ENCODE measurements around a stretch of chr18.

DNA sequence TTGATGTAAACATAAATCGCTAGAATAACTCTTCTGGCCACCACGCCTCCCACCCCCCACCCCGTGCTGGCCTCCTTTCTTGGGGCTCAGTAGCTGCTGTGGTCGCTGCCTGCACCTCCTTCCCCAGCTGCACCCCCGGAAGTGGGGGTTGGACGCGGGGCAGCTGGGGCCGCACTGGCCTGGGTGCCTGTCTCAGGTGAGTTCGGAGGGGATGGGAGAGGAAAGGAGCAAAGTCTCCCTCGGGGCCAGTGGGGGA, 8.3 kb downstream of the MBP start:
- PRO-cap, 2 experiments, result no peak in any of the 2 experiments

DNA sequence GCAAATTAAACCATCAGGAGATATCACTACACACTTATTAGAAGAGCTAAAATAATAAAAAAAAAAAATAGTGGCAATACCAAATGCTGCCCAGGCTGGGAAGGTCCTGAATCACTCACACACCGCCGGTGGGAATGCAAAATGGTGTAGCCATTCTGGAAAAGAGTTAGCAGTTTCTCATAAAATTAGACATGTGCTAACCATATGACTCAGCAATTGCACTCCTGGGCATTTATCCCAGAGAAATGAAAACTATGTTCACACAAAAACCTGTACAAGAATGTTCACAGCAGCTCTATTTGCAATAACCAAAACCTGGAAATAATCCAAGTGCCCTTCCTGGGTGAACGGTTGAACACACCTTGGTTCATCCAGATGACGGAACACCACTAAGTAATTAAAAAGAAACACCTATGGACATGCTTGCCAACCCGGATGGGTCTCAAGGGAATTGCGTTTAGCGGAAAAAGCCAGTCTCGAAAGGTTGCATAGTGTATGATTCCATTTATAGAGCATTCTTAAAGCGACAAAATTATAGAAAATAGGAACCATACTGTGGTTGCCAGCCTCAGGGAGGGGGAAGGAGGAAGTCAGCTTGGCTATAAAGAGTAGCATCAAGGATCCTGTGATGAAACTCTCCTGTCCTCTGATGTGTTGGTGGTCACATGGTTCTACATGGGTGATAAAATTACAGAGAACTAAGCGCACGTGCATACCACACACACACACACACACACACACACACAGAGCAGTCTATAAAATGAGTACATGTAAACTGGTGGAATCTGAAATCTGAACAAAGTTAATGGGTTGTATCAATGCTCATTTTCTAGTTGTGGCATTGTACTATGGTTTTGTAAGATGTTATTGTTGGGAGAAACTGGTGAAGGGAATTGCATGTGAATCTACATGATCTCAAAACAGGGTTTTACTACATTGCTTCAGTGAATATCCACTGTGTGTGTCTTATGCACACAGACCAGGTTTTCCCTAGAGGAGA, 4.5 kb downstream of the MBP start:
- PRO-cap, 2 experiments, result peak in 1 of 2 experiments; most common plus-strand start position 440 of the sequence (in 1); most common minus-strand start position 136 of the sequence (in 1)

DNA sequence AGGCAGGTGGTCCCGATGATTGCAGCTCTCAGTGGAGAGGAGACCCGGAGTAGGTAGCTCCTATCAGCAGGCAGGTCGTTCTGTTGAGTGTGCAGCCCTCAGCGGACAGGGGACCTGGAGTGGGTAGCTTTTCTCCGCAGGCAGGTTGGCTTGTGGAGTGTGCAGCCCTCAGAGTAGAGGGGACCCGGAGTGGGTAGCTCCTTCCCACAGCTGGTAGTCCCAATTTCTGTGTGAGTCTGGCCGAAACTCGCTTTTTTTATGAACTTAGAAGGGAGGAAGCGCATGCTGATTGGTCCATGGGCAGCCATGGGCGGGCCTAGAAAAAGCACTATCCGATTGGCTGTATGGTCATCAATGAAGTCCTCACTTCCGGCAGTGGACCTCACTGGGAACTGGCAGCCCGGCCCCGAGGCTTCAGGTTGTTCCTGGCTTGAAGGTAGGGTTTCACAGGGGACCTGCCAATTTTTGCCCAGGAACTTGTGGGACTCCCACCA, 98.2 kb downstream of the ATP9B start:
- PRO-cap, 2 experiments, result no peak in any of the 2 experiments

GRCh38 chr18:79245350-79246107, 150.2 kb upstream of the NFATC1 start:
- PRO-cap, 2 experiments, result peak in 1 of 2 experiments; most common minus-strand start chr18:79245968 (in 1)

- PRO-cap, 2 experiments, result no peak in any of the 2 experiments
Measured at GRCh38 chr18:79343612-79344489, 51.9 kb upstream of the NFATC1 start.

- PRO-cap, 2 experiments, result no peak in any of the 2 experiments
Measured at GRCh38 chr18:79409708-79410218, 14.0 kb downstream of the NFATC1 start.

DNA sequence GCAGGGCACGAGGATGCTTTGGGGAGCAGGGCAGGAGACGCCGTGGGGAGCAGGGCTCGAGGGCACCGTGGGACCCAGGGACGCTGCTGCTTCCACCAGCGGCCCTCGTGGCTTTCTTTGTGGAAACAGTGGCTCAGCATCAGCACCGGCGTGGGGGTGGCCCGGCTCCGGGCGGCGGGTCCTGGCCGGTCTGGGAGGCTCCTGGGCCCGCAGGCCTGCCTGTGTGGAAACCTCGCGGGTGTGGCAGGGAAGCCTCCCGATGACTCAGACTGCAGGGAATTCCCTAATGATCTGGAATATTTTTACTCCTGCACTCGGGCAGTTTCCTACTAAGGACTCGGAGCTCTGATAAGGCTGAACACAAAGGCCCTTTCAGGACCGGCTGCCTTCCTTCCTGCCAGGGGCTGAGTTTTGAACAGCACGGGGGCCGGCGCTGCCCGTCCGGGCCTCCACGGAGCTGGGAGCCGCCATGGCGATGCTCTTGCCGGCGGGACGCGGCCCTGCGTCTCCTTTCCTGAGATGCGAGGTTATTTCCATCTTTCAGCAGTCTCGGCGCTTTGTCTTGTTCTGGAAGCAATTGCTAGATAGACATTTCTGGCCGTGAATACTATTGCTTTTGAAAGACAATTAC, 62.7 kb downstream of the NFATC1 start:
- PRO-cap, 2 experiments, result no peak in any of the 2 experiments

- PRO-cap, 2 experiments, result no peak in any of the 2 experiments
Measured at GRCh38 chr18:79459255-79459867, 63.6 kb downstream of the NFATC1 start.

- PRO-cap, 2 experiments, result no peak in any of the 2 experiments
Measured at GRCh38 chr18:79471623-79471983, 75.9 kb downstream of the NFATC1 start.

GRCh38 chr18:79733752-79734551, 54.3 kb downstream of the CTDP1 start:
- PRO-cap, 2 experiments, result no peak in any of the 2 experiments

- PRO-cap, 2 experiments, result no peak in any of the 2 experiments
Measured at GRCh38 chr18:79744741-79745068, 53.0 kb upstream of the KCNG2 start.

GRCh38 chr18:79751312-79751593, 46.5 kb upstream of the KCNG2 start:
- PRO-cap, 2 experiments, result no peak in any of the 2 experiments

- PRO-cap, 2 experiments, result no peak in any of the 2 experiments
Measured at GRCh38 chr18:79798969-79799296, 1.2 kb downstream of the KCNG2 start.

GRCh38 chr18:79912328-79913637, 38.7 kb downstream of the SLC66A2 start:
- PRO-cap, 2 experiments, result no peak in any of the 2 experiments

DNA sequence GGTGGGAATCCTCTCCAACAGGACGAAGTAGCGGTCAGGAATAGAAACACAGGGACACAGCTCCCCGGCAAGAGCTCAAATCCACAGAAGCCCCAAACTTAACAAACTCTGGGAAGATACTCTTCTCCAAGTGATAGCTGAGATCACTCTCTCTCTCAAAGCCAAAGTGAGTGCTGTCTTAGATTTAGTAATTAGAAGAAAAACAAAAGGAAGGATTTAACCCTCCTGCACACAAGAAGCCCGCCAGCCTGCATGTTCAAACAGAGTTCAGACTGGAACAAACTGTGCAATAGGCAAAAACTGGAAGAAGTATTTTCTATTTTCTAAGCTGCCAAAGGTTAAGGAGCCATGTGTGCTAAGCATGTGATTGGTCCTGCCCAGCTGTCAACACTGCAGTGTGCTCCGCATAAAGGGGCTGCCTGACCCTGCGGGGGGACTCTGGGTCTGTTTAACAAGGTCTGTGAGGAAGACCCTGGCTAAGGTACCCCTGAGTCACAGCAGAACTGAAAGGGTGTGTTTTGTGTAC, 9.0 kb downstream of the SLC66A2 start:
- PRO-cap, 2 experiments, result no peak in any of the 2 experiments

GRCh38 chr18:79948641-79949402, 2.6 kb downstream of the SLC66A2 start:
- PRO-cap, 2 experiments, result no peak in any of the 2 experiments

DNA sequence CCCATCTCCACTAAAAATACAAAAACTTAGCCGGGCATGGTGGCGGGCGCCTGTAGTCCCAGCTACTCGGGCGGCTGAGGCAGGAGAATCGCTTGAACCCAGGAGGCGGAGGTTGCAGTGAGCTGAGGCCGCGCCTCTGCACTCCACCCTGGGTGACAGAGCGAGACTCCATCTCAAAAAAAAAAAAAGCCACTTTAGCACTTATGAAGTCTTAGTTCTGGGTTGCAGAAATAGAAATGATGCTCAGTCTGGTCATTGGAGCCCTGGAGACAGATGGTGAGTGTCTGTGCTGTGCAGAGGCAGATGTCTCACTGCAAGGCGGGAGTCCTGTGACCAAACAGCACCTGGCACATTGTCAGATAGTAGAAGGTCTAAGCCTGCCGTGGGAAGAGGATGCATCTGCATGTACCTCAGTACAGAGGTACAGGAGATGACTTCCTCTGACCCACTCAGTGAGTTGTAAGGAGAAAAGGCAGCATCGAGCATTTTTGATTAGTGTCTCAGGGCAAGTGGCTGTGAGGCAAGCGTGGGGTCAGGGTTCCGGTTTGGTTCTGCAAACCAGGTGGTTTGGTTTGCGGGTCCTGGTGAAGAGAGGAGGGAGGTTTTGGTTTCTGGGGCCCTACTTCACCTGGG, 3.6 kb downstream of the RBFA start:
- PRO-cap, 2 experiments, result no peak in any of the 2 experiments

DNA sequence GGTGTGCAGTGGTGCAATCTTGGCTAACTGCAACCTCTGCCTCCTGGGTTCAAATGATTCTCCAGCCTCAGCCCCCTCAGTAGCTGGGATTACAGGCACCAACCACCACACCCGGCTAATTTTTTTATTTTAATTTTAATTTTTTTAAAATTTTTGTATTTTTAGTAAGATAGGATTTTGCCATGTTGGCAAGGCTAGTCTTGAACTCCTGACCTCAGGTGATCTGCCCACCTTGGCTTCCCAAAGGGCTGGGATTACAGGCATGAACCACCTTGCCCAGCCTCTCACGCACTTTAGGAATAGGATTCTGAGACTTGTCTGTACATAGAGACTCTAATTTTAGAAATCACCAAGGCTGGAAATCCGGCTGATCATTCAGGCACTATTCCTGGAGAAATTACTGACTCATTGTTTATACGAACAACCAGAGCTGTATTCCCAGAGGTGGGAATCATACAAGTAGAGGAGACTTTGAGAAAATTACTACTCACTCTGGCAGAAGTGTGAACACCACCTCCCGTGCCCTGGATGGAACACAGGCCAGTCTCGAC, 6.0 kb upstream of the ADNP2 start:
- PRO-cap, 2 experiments, result no peak in any of the 2 experiments

All from Metastatic Liver Carcinoma in the Lung (tissue), 2 donors.